Mesenchymal stem cell of Wharton's jelly (primary cell): ENCODE results near the genes DEF6 and TEAD3.

DNA sequence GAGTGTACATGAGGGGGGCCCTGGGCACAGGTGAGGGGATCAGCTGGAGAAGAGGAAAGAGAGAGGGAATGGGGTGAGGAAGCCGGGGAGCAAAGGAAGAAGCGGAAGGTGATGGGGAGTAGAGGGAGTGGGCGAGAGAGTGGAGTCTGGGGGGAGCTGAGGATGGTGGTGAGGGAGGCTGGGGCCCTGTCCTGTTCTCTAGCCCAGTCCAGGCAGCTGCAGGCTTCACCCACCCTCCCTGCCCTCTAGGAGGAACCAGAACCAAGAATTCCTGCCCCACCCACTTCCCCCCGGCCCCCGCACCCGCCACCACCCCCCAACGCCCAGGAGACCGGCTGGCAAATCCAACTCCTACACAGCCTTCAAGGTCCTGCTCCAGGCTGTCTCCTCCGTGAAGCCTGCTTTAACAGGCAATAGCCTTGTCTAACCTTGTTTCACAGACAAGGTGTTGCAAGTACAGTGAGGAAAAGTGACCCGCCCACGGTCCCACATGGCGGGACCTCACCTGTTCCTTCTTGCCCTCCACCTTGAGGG is 2.4 kb downstream of the SPDEF start:
- CAGE, long polyA plus RNA: no peak

GRCh38 chr6:34595663-34596446 is 39.7 kb upstream of the SPDEF start:
- CAGE, long polyA plus RNA: no peak

GRCh38 chr6:34657083-34657876 is 39.3 kb downstream of the ILRUN start:
- CAGE, long polyA plus RNA: no peak

- CAGE, long polyA plus RNA: no peak
These were observed 32.8 kb downstream of the ILRUN start for GRCh38 chr6:34663647-34664236.

- CAGE, long polyA plus RNA: no peak
These were observed 494 bp upstream of the ILRUN start for GRCh38 chr6:34697058-34697463.

- CAGE, long polyA plus RNA: no peak
These were observed 23.1 kb upstream of the ILRUN start for GRCh38 chr6:34719432-34720366.

GRCh38 chr6:34969791-34970329 is 80.8 kb downstream of the ANKS1A start:
- CAGE, long polyA plus RNA: no peak

GRCh38 chr6:35048284-35049242 is 92.6 kb downstream of the TCP11 start:
- CAGE, long polyA plus RNA: no peak

GRCh38 chr6:35082834-35083436 is 58.2 kb downstream of the TCP11 start:
- CAGE, long polyA plus RNA: no peak

GRCh38 chr6:35240808-35241470 is 18.6 kb upstream of the ZNF76 start:
- CAGE, long polyA plus RNA: no peak

- CAGE, long polyA plus RNA: no peak
These were observed 16.7 kb upstream of the DEF6 start for GRCh38 chr6:35280804-35281345.

DNA sequence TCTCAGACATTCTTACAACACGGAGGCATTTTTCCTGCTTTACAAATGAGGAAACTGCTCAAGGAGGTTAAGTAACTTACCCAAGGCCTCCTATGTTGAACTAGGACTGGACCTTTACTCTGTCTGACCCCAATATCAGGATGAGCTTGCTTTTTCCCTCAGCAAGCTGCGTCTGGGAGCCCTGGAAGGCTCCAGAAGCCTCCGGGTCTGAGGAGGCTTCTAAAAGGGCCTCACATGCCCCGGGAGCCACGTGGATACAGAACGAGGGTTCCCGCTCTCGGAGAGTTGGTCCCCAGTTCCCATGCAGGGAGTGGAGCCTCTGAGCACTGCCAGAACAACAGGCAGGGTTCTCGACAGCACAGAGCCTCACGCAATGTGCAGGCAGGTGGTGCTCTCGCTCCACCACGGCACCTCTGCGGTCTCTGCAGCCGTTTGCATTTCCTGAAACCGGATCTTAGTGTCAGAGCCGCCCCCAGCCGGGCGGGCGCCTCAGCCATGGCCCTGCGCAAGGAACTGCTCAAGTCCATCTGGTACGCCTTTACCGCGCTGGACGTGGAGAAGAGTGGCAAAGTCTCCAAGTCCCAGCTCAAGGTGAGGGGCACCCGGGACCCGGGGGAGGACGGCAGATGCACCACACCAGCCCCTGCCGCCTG is at the start of gene DEF6:
DEF6 (plus strand) TSS at position 457 of the 653 bp plus-strand sequence.
- CAGE, long polyA plus RNA: no peak

- CAGE, long polyA plus RNA: no peak
These were observed 6.1 kb downstream of the PPARD start for GRCh38 chr6:35348340-35349012.

- CAGE, long polyA plus RNA: no peak
These were observed 43.4 kb downstream of the PPARD start for GRCh38 chr6:35385669-35386230.

DNA sequence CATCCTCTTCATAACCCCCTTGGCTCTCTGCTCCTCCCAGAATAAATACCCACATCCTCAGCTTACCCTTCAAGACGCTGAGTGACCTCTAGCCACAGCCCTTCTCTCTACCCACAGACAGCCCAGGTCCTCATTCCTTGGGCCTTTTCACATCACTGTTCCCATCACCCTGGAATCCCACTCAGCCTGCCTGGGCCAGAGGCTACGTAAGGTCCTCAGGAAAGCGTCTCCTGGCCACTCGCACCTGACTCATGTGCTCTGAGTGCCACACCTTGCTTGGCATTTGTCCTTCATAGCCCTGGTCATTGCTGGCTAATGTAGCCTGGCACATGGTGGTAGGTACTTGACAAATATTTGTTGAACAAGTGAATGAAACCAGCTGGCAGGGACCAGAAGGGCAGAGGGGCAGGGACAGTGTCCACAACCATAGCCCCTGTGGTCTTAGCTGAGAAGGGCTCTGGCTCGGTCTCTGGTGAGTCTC is 50.7 kb upstream of the FANCE start:
- CAGE, long polyA plus RNA: no peak

DNA sequence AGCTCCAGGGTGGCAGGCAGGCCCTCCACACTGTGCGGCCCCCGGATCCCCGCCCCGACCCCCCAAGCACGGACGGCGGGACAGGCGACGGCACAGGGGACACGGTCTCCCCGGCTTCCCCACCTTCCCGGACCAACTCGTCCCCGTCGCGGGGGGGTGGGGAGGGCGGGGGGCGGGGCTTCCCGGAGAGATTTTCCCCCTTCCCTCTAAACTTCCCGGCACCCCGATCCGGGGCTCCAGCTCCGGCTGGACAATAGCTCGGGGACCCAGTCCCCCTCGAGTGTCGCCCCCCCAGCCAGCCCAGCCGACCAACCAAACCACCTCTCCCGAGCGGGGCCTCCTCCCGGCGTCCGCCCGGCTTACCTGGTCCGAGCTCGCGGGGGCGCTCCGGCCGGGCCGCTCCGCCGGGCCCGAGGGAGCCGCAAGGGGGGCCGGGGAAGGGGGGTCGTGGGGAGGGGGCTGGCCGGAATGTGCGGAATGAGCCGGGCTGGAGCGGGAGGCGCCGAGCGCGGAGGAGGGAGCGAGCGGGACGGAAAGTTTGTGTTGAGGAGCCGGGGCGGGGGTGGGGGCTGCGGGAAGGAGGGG is at the start of gene TEAD3:
TEAD3 (minus strand) TSS at position 545 of the 585 bp plus-strand sequence.
- CAGE, long polyA plus RNA: no peak

DNA sequence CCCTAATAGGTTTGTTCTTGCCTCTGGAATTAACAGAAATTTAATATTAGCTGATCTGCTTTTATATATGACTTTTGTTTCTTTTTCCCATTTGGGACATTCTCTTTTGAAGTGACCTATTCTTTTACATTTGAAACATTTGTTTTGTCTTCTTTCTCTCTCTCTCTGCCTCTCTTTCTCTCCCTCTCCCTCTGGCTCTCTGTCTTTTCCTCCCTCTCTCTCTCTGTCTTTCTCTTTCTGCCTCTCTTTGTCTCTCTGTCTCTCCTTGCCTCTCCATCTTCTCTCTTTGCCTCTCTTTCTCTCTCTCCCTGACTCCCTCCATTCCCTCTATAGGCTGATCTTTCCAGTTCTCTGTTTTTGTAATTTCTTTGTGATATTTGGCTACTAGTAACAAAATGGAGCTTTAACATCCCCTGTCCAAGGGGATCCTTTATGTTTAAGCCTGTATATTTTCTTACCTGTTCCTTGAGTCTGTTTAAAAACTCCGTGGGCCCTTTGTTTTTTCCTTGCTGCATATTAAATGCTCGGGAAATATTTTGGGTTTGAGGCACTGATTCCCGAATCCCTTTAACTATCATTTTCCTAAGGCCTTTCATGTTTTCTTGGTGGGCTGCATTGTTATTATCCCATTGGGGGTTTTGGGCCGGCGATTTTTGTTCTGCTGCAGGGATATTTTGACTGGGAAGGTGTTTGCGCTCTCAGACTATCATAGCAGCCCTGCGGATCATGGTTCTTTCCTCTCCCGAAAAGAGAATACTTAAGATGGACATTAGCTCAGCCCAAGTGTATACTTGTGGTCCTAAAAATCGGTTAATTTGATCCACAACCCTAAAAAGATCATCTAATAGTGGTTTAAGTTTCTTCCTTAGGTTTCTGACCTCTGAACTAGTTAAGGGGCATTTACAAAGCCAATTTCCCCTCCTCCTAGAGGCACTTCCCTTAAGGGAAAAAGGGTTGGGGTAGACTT is 52.3 kb upstream of the TULP1 start:
- CAGE, long polyA plus RNA: no peak

- CAGE, long polyA plus RNA: no peak
These were observed 61.7 kb upstream of the TULP1 start for GRCh38 chr6:35574416-35574864.

- CAGE, long polyA plus RNA: no peak
These were observed 62.3 kb upstream of the TULP1 start for GRCh38 chr6:35574978-35575358.

- CAGE, long polyA plus RNA: no peak
These were observed 64.1 kb upstream of the TULP1 start for GRCh38 chr6:35576605-35577407.